ENCODE measurements around the gene RFPL4B.

DNA sequence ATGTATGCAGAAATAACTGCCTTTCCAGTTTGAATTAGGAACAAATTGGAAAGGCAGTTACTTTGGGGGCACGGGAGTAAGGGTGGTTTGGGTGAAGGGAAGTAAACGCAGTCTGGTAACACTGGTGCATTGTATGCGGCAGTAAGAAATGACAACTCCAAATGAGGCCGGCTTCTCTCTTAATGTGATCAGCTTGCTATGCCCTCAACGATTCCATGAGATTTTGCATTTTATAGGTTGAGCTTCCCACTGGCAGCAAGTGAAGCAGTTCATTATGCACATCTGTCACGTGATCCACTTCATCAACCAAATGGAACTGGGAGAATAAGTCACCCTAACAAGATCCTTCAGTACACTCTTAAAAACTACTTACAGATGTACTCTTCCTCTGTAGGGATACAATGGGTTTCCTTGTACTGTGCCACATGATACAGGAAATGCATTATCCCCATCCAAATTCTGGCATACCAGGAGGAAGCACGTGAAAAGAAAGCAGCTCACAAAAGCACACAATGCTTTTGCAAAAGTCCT, 57.9 kb upstream of the REV3L start:
- RRBS, result no CpG with 5 or more reads among the region's 7 CpGs

GRCh38 chr6:111591099-111592186, 14.2 kb downstream of the TRAF3IP2 start:
- RRBS, result 75% methylated on average over 4 of the region's 17 CpGs

DNA sequence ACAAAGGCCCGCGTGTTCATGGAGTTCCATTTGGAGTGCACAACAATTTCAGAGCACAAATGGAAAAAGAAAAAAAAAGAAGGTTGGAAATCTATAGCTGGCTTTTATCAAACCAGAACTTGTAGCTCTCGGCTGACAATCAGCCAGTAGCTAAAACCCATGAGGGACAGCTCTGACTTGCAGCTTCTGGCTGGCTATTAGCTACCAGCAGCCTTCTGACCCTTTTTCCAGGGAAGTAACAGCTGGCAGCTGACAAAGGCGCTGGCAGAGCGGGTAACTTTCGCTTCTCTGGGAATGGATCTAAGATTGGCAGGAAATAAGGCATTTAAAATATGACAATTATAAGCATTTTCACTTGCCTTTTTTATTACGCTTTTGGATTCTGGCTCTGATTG, 20.4 kb upstream of the TRAF3IP2 start:
- RRBS, result no CpG with 5 or more reads among the region's 7 CpGs

- RRBS, result no CpG with 5 or more reads among the region's 7 CpGs
Observed at GRCh38 chr6:111713021-111713947, 107.6 kb upstream of the TRAF3IP2 start.

- RRBS, result no CpG with 5 or more reads among the region's 5 CpGs
Observed at GRCh38 chr6:111843654-111844114, 29.6 kb downstream of the FYN start.

- RRBS, result no CpG with 5 or more reads among the region's 3 CpGs
Observed at GRCh38 chr6:111850739-111850938, 22.6 kb downstream of the FYN start.

DNA sequence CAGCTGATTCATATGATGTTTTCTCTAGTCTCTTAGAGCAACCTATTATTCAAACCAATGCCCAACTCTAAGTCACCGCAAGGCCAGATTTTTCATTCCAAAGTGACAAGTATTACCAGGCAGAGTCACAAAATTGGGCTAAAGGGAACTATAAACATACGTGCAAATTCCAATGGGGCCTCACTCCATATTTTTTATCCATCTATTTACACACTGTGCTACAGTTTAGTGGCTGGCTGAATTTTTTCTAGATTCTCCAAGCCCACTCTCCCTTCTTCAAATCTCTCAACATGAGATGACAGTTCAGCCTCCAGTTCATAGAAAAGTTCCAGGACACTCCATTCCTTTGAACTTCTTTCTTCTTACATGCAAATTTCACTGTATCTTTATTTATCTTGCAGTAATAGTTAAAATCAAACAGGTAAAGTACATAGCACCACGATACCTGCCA, 14.0 kb downstream of the FYN start:
- RRBS, result no CpG with 5 or more reads among the region's 3 CpGs

- RRBS, result no CpG with 5 or more reads among the region's 3 CpGs
Observed at GRCh38 chr6:111990266-111990673, 63.6 kb upstream of the CCN6 start.

GRCh38 chr6:112053711-112054021, 238 bp upstream of the CCN6 start:
- RRBS, result no CpG with 5 or more reads among the region's 8 CpGs

- RRBS, result no CpG with 5 or more reads among the region's 4 CpGs
Observed at GRCh38 chr6:112214437-112215086, 39.8 kb downstream of the LAMA4 start.

GRCh38 chr6:112222365-112222835, 32.0 kb downstream of the LAMA4 start:
- RRBS, result no CpG with 5 or more reads among the region's 3 CpGs

DNA sequence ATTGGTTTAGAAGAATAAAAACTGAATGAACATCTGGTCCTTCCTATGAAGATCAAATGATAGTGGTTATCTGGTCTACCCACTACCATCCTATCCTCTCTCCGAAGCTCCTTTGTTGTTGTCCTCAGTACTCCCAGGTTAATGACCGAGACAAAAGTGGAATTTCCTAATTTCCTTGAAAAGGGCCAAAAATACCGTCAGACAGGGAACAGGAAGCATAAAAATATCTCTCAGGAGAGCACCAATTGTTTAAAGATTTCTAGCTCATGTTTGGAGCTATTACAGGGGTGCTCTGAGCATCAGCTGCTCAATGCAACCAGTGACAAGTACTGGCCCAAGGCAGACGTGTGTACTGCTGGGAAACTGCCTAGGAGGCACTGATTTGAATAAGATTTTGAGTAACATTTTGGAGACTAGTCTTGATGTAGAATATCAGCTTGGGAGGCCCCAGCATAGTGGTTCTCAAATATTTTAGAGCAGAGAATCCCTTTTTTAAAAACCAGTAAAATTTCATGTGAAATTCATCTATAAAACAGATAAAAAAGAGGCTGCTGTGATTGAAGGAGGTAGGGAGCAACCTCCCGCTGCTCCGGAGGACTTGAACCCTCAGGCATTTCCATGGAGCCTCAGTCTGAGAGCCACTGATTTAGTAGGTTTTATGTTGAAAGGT, 17.3 kb downstream of the LAMA4 start:
- RRBS, result no CpG with 5 or more reads among the region's 6 CpGs

GRCh38 chr6:112347115-112347484, at the start of gene RFPL4B:
TSS of gene RFPL4B (plus strand) at chr6:112347330.
- RRBS, result no CpG with 5 or more reads among the region's 9 CpGs

DNA sequence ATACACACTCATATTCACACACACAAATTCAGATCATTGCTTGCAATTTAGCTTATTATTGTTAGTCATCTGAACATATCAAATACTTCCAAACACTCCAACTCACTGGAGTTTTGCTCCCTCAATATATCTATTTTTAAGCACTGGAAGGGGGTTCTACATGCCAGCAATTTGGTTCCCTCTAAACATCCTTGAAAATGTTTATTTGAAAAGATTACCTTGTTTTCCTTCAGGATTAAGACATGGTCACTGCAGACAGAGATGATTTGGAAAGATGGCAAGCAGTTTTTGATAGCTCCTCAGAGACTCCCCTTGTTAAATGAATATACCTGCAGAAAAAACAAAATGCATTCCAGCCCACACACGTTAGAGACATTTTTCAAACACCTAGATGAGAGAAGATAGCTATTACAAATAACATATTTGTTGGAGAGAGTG, 424.0 kb upstream of the MARCKS start:
- RRBS, result no CpG with 5 or more reads among the region's 1 CpG

DNA sequence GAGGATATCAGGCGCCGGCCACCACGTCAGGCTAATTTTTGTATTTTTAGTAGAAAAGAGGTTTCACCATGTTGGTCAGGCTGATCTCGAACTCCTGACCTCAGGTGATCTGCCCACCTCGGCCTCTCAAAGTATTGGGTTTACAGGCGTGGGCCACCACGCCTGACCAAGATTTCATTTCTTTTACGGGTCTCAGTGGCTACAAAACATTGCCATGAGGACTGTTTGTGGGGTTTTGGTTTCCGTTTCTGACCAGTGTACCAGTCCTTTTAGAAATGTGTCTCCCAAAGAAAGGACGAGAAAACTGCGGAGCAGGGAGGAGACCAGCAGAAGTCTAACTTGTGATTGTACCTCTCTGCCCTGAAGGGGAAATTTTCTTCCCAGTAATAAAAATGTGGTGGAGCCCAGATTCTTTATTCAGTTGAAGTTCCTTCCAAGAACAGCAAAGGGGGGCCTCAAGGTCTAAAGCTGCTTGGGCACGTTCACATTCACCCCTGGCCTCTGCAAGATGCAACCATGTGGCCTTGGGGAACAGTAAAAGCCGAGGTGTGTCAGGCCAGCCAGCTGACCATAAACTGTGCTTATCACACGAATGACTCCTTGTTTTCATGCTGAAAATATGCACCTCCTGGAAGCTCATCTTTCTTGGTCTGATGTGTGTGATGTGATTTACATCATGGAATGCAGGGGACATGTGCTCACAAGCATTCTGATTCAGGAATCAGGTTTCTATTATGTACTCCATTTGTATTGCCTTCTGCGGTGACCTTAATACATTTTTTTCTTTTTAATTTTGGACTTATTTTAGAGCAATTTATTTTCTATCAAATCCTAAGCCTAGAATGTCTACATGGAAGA, 211.7 kb upstream of the MARCKS start:
- RRBS, result no CpG with 5 or more reads among the region's 15 CpGs

GRCh38 chr6:113649639-113650550, 207.2 kb upstream of the MARCKS start:
- RRBS, result no CpG with 5 or more reads among the region's 7 CpGs

DNA sequence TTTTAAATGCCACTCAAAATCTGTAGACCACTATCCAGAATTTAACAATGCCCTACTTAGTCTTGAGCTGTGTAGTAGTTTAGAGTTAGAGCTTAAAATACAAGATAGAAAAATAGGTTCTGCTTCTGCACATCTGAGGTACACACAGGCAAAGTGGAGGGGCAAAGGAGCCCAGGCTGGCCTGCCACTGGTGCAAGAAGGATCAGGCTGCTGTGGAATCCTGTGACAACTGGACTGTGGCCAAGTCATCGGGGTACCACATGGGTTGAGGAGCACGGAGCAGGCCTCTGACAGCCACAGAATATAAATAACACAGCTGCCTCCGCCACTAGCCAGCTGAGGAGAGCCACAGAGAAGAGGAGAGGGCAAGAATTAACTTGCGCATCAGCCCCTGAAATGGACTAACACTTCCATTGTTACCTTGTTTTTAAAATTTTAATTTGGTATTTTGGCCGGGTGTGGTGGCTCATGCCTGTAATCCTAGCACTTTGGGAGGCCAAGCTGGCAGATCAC, 206.0 kb upstream of the MARCKS start:
- RRBS, result no CpG with 5 or more reads among the region's 5 CpGs

DNA sequence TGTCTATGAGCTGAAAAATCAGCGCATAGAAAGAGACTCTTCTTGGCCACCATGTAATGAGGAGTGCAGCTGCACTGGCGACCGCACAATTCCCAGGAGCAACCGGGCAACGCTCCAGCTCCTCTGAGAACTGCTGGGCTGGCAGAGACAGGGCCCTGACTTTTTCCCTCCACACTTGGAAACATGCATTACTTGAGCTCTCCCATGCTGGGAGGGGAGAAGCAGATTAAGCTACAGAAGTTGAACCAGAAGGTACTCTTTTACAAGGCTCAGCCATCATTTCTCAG, 31.3 kb upstream of the MARCKS start:
- RRBS, result no CpG with 5 or more reads among the region's 5 CpGs

GRCh38 chr6:113860707-113861358, 3.7 kb downstream of the MARCKS start:
- RRBS, result no CpG with 5 or more reads among the region's 3 CpGs

DNA sequence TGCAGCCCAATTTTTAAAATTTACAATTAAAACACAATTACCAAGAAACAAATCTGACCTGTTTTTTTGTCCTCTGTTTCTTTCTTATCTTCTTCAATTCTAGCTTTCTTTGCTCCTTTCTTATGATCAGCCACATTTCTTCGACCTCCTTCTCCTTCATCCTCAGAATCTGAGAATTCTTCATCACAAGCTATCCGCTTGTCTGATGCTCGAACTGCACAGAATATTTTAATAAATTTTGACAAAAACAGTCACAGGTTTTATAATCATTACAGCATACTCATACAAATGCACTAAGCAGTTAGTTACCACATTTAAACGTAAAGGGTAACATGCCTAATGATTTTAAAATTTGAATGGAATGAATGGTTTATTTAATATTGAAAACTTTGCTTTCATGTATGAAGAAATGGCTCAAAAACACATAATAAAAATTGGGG, 27.6 kb downstream of the HDAC2 start:
- RRBS, result no CpG with 5 or more reads among the region's 4 CpGs

All from SK-N-MC (cell line).